Skeletal muscle tissue (tissue), 7 donors: ENCODE measurements around a stretch of chr1.

GRCh38 chr1:58586231-58586654 lies 9.2 kb upstream of the TACSTD2 start:
- PRO-cap, 3 experiments = no peak in any of the 3 experiments
- RAMPAGE, long total RNA = no peak
- RRBS, 2 experiments = no CpG with 5 or more reads among the region's 4 CpGs

DNA sequence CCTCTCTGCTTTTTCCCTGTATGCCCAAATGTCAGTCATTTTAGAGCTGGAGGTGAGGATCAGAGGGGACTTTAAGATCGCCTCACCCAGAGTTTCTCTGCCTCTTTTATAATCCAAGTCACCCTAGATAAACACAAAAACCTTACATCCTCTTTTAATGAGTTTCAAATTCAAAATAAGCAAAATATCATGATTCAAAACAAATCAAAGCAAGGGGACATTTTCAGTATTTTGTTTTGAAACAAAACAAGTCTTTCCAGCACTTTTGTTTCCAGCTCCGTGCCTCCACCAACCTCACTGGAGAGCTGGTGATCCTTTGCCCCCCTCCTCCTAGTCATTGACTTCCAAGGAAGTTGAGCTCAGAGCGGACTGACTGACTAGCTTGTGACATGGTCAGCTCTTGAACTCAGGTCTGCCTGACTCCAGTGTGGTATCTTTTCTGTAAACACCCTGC lies 35.7 kb upstream of the JUN start:
- PRO-cap, 3 experiments = no peak in any of the 3 experiments
- RAMPAGE, long total RNA = no peak
- RRBS, 2 experiments = no CpG with 5 or more reads among the region's 3 CpGs

GRCh38 chr1:59150778-59151667 lies 145.9 kb upstream of the FGGY start:
- PRO-cap, 3 experiments = peak in 3 of 3 experiments; most common plus-strand start chr1:59151391 (in 2); most common minus-strand start chr1:59151075 (in 1)
- RAMPAGE, long total RNA = no peak
- RRBS, 2 experiments = no CpG with 5 or more reads among the region's 8 CpGs

DNA sequence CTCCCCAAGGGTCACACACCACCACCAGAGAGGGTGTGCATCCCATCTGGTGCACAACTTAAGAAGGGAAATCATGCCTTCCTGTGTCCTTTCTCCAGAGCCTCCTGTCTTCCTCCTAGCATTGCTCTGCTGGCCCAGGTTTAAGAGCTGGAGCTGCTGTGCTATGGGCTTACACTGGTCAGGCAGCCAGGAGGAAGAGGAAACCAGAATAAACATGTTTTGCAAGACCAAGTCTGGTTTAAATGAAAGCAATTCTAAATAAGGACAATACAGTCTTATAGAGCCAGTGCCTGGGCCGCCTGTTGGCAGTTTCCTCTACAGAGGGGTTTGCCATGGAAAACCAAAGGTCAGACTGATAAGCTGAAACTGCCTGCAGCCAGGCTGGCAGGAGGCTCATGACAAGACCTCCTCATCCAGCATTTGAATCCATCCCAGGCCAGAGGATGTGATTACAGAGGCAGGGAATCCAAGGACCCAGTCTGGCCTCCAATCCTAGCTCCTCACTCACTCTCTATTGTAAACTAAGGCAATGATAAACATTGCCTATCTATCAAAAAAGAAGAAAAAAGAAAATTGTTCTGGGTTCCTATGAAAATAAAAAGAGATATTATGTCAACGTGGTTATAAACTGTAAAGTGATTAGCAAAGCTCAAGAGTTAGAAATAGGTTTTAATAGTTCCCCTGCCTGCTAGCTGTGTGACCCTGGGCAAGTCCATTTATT lies 92.8 kb upstream of the FGGY start:
- PRO-cap, 3 experiments = peak in 1 of 3 experiments; most common minus-strand start position 108 of the sequence (in 1)
- RAMPAGE, long total RNA = no peak
- RRBS, 2 experiments = no CpG with 5 or more reads among the region's 2 CpGs

GRCh38 chr1:59297829-59298519 lies 1.1 kb downstream of the FGGY start:
- PRO-cap, 3 experiments = no peak in any of the 3 experiments
- RAMPAGE, long total RNA = no peak
- RRBS, 2 experiments = no CpG with 5 or more reads among the region's 3 CpGs

- PRO-cap, 3 experiments = peak in 2 of 3 experiments; most common plus-strand start chr1:59601304 (in 1); most common minus-strand start chr1:59601256 (in 2)
- RAMPAGE, long total RNA = no peak
- RRBS, 2 experiments = no CpG with 5 or more reads among the region's 13 CpGs
Measured at GRCh38 chr1:59601051-59601723, 213.6 kb upstream of the HOOK1 start.

DNA sequence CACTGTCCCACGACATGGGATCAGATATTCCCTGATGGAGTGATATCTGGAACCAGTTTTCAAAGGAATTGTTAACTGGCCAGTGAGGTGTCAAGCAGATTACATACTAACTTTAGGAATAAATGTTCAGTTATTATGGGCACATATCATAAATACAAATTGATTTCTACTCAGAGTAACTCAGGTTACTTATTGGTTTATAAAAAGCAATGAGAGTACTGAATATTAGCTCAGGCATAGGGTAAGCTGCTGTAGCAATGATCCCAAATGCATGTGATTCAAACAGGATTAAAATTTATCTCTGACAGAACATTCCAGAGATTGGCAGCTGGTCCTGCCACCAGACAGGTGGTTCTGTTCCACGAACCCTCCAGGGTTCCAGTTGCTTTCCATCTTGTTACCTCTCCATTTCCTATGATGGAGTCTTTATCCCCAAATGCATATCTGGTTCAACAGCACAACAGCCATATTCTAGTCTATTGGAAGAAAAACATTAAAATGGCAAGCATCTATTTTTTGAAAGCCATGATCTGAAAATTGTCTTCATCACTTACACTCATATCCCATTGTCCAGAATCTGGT lies 10.3 kb upstream of the CYP2J2 start:
- PRO-cap, 3 experiments = no peak in any of the 3 experiments
- RAMPAGE, long total RNA = no peak
- RRBS, 2 experiments = no CpG with 5 or more reads among the region's 2 CpGs

- PRO-cap, 3 experiments = peak in 1 of 3 experiments; most common plus-strand start chr1:60865366 (in 1); most common minus-strand start chr1:60865223 (in 1)
- RAMPAGE, long total RNA = no peak
- RRBS, 2 experiments = no CpG with 5 or more reads among the region's 13 CpGs
Measured at GRCh38 chr1:60864813-60865883, 217.2 kb upstream of the NFIA start.

- PRO-cap, 3 experiments = peak in 2 of 3 experiments; most common plus-strand start chr1:61078184 (in 2); most common minus-strand start chr1:61078005 (in 1)
- RAMPAGE, long total RNA = no peak
- RRBS, 2 experiments = no CpG with 5 or more reads among the region's 20 CpGs
Measured at GRCh38 chr1:61077619-61078459, 4.5 kb upstream of the NFIA start.

DNA sequence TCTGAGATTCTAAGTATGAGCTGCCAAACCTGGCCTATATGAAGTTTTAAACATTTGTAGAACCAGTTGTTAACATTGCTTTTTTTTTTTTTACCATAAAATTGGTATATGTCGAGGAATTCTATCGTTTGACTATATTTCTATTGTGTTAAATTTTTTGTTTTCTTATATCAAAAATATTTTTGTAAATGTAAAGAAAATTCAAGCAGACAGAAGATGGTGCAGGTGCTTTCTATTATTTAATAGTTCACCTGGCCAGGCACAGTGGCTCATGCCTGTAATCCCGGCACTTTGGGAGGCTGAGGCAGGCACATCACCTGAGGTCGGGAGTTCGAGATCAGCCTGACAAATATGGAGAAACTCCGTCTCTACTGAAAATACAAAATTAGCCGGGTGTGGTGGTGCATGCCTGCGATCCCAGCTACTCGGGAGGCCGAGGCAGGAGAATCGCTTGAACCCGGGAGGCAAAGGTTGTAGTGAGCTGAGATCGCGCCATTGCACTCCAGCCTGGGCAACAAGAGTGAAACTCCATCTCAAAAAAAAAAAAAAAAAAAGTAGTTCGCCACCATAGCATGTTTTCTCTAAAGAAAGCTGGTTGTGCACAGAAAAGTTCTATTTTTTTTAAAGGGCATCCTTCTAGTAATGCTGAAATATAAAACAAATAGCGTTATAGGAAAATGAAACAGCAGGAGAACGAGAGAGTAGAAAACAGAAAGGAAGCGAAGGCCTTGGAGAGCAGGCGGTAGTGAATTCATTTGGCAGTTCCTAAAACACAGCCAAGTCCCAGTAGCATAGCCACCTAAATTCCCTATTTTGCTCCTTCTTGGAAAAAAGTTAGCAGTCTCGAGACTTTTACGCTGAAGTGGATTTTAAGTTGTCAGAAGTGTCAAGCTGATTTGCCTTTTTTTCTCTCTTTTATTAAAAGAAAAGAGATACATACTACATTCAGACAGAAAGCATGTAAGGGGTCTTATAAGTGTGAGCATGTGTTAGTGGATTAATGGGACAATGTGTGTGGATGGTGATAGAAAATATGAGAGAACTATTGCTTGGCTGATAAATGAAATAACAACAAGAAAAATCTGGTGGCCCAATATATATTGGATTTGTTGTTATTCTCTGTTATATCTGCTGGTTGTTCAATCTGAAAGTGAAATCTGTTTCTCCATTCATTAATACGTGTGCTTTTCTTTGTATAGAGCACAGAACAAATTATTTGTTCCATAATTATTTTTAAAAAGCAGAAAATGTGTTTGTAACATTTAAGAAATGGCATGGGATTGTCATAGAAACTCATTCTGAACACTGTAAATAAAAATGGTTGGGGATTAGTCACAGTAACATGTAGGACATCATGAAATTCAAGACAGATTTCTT lies 19.0 kb downstream of the NFIA start:
- PRO-cap, 3 experiments = no peak in any of the 3 experiments
- RAMPAGE, long total RNA = no peak
- RRBS, 2 experiments = no CpG with 5 or more reads among the region's 22 CpGs

- PRO-cap, 3 experiments = no peak in any of the 3 experiments
- RAMPAGE, long total RNA = no peak
- RRBS, 2 experiments = no CpG with 5 or more reads among the region's 6 CpGs
Measured at GRCh38 chr1:61254526-61255370, 172.4 kb downstream of the NFIA start.

- PRO-cap, 3 experiments = no peak in any of the 3 experiments
- RAMPAGE, long total RNA = no peak
- RRBS, 2 experiments = no CpG with 5 or more reads among the region's 3 CpGs
Measured at GRCh38 chr1:61491422-61491612, 233.6 kb downstream of the TM2D1 start.

DNA sequence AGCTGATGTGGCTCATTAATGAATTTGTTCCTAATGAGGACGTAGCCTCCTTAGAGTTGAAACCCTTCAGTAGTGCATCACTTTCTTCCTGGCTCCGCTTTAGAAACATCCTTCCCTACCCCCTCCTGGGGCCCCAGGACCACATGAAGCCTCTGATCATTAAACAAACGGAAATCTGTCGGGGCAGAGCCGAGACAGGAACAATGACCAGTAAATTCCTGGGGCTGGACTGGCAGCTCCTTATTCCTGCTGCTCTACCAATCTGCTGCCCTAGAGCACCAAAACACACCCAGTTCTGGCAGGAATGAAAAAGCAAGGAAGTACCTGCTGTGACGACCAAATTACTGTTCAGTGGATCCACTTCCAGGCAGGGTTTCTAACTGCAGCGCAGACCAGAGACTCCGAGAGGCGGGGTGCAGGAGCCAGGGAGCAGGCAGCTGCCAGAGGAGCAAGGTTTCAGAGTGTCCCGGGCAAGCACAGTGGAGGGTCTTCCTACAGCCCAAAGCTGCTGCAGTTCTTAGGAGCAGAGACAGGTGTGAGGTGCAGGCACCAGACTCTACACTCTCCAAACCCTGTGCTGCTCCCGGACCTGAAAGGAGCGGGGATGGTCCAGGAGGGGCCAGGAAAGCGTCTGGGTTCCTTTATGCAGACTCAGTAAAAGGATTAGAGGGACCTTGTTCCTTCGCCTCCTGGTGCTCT lies 32.4 kb downstream of the KANK4 start:
- PRO-cap, 3 experiments = no peak in any of the 3 experiments
- RAMPAGE, long total RNA = no peak
- RRBS, 2 experiments = 17 to 25% methylated on average over 2 of the region's 14 CpGs

DNA sequence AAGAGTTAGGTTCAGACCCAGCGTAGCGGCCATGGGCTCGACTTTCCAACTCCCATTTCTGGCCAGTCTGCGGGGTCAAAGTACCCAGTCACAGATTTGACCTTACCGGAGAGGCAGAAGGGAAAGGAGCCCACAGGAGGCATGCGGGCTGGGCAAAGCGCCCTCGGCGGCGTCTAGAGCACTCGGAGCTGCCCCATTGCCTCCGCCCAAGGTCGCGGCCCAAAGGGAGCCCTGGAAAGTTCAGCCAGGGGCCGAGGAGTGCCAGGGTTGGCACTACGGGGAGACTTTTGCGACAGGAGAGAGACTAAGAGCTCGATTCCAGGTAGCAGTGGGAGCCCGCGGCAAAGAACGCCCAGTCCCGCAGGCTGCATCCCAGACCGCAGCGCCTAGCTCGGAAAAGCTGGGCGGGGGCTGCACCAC lies 902 bp downstream of the KANK4 start:
- PRO-cap, 3 experiments = no peak in any of the 3 experiments
- RAMPAGE, long total RNA = no peak
- RRBS, 2 experiments = no CpG with 5 or more reads among the region's 26 CpGs

GRCh38 chr1:63316810-63317380 lies 5.5 kb upstream of the FOXD3 start:
- PRO-cap, 3 experiments = peak in 2 of 3 experiments; most common plus-strand start chr1:63317172 (in 1); most common minus-strand start chr1:63317222 (in 1)
- RAMPAGE, long total RNA = no peak
- RRBS, 2 experiments = 8 to 9% methylated on average over 28 of the region's 52 CpGs

DNA sequence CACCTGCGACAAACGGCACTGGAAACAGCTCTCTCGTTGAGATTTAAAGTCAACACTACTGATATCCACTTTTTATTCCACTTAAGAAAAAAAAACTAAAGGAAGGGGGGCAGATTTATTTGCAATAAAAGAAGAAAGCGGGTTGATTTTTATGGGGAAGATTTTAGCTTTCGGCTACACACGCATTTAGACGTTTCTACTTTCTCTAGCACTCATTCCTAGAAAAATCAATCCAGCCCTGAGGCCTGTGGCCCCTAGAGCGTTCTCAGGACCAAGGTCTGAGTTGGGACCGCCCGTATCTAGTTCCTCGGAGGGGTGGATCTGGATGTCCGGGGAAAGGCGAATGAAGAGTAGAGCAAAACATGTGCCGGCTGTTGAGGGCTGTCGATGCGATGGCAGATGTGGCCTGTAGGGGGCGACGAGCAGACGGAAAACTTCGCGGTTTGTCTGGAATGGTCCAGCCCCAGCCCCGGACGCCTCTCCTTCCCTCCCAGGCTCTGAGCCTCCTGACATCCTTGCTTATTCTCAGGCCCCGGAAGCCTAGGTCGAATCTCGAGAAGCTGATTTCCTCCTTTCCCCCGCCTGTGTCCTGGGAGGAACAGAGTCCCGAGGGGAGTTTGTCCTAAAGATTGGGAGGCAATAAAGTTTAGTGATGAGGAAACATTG lies 5.1 kb downstream of the FOXD3 start:
- PRO-cap, 3 experiments = peak in 1 of 3 experiments; most common minus-strand start position 345 of the sequence (in 1)
- RAMPAGE, long total RNA = no peak
- RRBS, 2 experiments = 3 to 11% methylated on average over 10 of the region's 28 CpGs

DNA sequence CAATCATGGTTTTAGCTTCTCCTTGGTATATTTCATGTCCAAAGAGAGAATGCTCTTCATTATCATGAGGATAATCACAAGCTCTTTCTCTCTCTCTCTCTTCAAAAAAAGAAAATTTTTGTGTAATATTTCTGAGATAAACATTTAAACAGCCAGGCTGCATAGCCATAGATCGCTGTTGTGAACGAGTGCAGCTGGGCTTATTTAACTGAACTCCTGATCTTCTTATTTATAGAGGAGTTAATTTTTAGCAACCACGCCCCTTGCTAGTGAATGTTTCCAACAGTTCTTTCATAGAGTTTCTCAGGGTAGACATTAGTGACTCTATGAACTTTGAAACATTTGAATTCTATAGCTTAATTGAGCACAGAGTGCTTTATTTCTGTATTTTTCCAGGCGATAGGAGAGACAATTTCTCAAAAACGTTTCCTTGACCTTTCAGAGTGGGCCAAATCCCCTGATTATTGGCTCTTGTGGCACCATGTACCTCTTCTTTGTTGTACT lies 48.0 kb downstream of the PGM1 start:
- PRO-cap, 3 experiments = no peak in any of the 3 experiments
- RAMPAGE, long total RNA = no peak
- RRBS, 2 experiments = no CpG with 5 or more reads among the region's 5 CpGs

DNA sequence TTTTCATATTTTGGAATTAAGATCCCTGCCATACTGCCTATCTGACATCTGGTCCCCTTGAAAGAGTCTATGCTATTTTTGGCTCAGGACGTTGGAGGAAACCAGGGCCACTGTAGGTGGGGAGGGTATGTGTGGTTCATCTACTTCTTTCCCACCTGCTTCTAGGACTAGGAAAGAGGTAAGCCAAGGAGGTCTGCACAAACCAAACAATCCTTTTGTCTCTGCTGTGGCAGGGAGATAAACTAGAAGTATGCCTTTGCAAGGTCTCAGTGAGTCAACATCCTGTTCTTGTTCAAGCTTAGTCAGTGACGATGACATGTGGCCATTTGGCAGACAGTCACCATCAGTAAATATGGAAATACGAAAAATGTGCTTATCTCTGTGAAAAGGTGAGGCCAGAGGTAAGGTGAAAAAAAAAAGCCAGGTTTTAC lies 196.8 kb upstream of the UBE2U start:
- PRO-cap, 3 experiments = no peak in any of the 3 experiments
- RAMPAGE, long total RNA = no peak
- RRBS, 2 experiments = no CpG with 5 or more reads among the region's 3 CpGs

DNA sequence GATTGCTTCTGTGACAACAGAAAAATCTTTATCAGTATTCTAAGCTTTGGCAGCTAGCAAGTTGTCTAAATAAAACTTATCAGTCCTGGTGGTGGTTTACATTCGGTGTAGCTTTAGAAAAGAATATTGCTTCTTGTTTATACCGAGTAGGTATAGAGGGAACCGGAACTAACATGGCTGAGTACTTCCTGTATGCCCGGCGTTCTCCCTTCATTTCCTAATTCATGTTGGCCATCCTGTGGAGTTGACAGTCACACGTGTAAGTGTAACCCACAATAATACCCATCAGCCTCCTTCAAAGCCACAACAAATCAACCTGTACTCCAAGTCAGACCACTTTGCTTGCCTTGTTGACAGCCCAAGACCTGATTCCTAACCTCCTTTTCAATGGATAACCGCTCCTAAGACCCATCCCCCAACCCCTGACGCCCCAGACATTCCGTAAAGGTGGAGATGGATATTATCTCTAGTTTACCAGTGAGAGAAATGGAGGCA lies 42.0 kb downstream of the UBE2U start:
- PRO-cap, 3 experiments = no peak in any of the 3 experiments
- RAMPAGE, long total RNA = no peak
- RRBS, 2 experiments = no CpG with 5 or more reads among the region's 9 CpGs

GRCh38 chr1:64505092-64505667 lies 35.3 kb downstream of the CACHD1 start:
- PRO-cap, 3 experiments = no peak in any of the 3 experiments
- RAMPAGE, long total RNA = no peak
- RRBS, 2 experiments = 9 to 25% methylated on average over 1 to 3 of the region's 22 CpGs